AG08470 (cell line): ENCODE measurements around a stretch of chr10.

GRCh38 chr10:7412253-7412891, 1.5 kb upstream of the SFMBT2 start:
- RRBS = 5% methylated on average over 16 of the region's 49 CpGs

DNA sequence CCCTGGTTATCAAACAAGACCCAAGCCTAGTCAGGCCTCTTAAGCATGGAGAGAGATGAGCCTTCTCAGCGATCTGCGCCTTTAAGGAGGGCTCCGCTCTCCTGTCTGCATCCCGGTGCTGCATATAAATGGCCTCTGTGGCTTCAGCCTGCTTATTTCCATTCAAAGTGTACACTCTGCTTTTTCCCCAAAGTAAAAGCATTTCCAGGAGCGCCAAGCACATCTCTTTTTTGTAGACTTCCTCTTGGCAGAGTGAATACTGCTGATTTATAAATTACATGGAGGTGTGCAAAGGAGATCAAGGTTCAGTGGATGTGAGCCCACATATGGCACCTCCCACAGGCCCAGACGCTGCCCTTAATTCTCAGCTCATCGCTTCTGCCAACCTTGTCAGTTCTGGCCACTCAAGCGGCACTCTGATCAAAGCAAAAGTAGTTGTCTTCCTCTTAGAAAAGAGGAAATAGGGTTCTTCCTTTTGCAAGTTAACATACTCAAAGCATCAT, 70.0 kb upstream of the SFMBT2 start:
- RRBS = no CpG with 5 or more reads among the region's 8 CpGs

DNA sequence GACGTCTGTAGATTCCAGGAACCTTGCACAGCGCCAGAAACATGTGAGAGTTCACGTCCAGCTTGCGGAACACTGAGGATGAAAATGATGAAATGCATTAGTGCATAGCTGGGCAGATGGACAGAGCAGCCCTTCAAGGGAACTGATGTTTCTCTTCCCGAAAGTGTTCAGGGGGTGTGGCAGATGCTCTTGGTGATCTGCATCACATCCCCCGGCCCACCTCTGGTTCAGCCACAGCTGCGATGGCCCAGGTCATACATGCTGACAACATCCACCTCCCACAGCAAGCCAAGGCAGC, 40.9 kb downstream of the ITIH5 start:
- RRBS = no CpG with 5 or more reads among the region's 7 CpGs

GRCh38 chr10:8160160-8160501, 105.6 kb downstream of the GATA3 start:
- RRBS = no CpG with 5 or more reads among the region's 5 CpGs

DNA sequence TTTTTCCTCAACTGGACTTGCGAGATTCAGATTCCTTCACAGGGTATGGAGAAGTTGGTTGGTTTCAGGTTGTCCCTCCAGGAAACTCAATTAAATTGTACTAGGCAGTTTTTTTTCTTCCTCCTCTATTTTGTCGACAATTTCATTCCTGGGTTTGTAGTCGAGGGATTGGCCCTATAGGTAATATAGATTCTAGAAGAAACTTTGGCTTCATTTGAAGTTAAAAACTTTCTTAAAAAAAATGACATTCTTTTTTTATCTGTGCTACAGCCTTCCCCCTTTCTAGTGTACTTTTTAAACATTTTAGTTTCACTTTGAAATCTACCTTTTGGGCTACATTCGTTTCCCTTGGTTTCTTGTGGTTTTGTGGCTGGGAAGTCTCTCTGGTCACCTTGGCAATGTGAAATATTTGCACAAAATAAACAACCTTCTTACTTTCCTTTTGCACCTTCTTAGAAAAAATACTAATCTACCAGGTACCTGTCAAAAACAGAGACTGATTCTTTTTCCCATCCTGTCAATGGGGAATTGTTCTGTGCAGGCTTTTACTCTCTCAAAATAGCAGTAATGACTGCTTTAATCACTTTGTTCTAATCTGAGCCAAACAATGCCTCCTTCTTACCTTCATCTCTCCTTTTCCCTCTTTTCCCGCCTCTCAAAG, 350.2 kb downstream of the GATA3 start:
- RRBS = no CpG with 5 or more reads among the region's 5 CpGs

GRCh38 chr10:8407162-8407619, 352.7 kb downstream of the GATA3 start:
- RRBS = no CpG with 5 or more reads among the region's 2 CpGs

DNA sequence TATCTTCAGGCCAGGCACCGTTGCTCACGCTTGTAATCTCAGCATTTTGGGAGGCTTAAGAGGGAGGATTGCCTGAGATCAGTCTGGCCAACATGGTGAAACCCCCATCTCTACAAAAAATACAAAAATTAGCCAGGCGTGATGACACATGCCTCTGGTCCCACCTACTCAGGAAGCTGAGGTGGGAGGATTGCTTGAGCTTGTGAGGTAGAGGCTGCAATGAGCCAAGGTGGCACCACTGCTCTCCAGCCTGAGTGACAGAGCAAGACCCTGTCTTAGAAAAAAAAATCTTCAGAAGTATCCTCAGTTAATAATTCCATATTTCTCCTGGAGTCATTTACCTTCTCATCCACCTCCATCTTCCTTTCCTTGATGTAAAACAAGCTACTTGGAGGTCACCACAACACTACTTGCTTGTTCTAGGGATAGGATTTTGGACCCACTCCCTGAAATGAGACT, 362.4 kb downstream of the GATA3 start:
- RRBS = no CpG with 5 or more reads among the region's 3 CpGs

DNA sequence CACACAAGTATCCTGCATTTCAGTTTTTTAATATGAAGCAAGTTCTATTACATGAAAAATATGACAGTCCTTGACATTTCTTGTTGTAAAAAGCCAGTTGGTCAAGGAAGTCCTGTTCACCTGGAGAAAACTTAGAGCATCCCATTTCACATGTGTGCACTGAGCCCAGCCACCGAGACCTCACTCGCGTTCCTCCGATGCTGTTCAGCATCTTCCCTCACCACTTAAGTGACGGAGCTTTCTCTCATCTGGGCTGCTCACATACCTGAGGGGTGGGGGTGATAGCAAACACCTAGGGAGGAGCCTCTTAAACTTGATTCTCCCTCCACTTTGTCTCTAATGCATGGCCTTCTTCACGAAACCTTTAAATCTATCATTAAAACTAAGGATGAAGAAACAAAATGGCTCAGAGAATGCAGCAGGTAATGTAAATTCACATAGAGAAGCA, 950.2 kb downstream of the GATA3 start:
- RRBS = no CpG with 5 or more reads among the region's 6 CpGs

DNA sequence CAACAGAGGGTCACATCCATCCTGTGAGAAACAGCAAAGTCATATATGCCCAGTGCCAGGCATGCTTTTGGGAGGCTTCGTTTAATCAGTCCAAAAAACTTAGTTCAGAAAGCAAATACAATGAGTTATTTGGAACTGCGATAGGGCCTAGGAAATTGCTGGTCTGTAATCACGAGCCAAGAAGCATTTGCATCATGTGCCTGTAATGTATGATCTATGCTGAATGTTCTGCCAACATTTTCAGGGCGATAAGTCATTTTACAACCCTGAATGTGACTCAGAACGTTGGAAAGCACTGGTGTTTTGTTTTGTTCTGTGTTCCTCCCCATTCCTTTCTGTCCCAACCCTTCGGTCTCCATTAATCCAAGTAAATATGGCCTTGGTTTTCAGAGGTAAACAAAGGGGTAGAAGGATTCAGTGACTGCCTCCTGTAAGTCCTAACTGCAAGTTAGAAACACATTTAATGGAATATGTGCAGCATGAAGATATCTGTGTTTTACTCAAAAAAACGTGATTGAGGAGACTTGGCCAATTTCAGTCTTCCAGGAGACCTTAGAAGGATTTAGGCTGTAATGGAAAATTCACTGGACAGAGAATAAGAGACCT, 411.8 kb upstream of the CELF2 start:
- RRBS = no CpG with 5 or more reads among the region's 7 CpGs

- RRBS = no CpG with 5 or more reads among the region's 12 CpGs
Measured at GRCh38 chr10:11014558-11015241, 3.0 kb upstream of the CELF2 start.

DNA sequence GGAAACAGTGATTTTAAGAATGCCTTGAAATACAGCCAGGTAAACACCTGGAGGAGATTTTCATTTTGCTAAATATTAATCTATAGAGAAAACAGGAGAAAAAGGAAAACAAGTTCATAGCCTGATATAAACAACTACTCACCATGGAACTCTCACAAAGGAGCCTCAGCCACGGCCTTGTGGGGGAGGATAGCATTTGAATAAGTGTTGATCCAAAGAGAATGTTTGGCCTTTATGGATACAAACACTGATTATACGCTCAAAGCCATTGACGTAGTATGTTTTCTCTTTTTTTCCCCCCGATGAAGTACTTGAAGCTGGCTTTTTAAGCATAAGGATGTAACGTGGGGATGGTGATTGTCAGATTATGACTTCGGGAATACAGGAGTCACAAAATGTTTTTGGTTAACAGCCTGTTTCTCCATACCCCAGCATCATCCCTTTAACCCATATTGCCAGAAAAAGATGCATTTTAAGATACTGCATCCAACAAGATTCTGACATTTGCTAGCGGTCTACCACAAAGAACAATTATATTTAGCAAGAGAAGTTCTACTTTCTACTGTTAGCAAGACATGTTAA, 39.8 kb downstream of the CELF2 start:
- RRBS = no CpG with 5 or more reads among the region's 7 CpGs

GRCh38 chr10:11165600-11166600, 148.2 kb downstream of the CELF2 start:
- RRBS = 7% methylated on average over 20 of the region's 44 CpGs

- RRBS = no CpG with 5 or more reads among the region's 8 CpGs
Measured at GRCh38 chr10:11174746-11175456, 157.2 kb downstream of the CELF2 start.

DNA sequence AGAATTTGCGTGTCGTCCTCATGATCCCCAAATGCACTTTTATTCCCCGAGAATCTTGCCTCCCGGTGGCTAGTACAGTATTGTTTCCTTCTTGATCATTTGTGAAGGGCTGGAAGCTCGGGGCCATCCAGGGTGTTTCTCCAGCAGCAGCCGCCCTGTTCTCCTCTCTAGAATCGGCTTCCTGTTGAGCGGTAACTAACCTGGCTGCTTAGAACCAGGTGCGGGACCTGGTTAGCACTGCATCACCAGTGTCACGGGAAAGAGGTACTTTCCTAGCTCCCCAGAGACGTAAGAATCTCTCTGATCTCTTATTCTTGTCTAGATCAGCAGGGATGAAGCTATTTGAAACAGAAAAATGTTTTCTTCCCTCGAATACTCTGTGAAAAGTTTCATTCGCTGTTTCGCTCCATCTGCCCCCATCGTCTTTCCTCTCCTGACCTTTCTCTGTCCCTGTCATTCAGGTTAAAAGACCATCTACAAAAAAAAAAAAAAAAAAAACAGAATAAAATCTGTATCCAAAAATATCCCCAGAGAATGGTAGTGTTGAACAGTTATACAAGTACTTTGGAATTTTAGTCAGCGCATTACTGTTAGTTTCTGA, 239.3 kb downstream of the CELF2 start:
- RRBS = 96% methylated on average over 2 of the region's 16 CpGs

GRCh38 chr10:11297689-11298436, 280.2 kb downstream of the CELF2 start:
- RRBS = no CpG with 5 or more reads among the region's 8 CpGs

DNA sequence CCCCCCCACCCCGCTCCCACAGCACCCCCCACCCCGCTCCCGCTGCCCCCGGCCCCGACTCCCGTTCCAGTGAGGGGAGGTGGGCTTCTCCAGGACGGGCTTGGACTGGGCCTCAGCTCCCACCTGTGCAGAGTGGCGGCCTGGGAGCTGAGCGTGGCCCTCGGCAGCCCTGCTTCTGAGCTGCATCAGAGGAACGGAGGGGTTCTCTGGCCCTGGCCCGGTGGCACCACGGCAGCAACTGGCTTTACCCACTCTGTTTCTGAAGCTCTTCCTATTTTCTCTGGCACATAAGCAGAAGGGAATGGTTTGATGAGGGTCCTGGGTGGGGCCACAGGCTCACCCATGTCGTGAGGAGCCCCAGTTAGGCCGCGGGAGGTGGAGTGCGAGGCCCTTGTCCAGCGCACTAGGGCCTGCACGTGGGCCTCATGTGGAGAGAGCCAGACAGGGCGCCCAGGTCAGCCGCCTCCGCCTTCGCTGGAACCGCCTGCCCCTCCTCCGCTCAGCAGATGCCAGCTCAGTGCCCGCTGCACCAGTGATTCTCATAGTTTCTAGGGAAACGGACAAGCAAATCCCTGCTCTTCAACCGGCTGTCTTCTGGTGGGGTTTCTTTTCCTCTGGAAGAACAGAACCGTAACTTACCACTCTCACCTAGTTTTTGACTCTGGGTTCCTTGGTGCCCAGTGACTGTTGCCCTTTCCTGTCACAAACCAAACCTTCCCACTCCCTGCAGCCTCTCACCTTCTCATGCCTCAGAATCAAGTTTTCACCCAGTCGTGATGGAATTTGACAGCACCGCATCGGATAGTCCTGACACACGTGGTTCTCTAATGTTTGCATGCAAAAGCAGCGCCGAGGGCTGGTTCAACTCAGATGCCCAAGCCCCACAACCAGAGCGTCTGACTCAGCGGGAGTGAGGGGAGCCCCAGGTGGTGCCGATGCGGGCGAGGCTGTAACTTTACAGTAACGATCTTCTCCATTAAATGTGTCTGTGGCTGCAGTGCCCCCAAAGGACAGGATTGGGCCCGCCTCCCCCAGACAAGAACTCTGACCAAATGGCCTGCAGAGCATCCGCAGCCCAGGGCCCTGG, 284.2 kb downstream of the CELF2 start:
- RRBS = no CpG with 5 or more reads among the region's 43 CpGs

DNA sequence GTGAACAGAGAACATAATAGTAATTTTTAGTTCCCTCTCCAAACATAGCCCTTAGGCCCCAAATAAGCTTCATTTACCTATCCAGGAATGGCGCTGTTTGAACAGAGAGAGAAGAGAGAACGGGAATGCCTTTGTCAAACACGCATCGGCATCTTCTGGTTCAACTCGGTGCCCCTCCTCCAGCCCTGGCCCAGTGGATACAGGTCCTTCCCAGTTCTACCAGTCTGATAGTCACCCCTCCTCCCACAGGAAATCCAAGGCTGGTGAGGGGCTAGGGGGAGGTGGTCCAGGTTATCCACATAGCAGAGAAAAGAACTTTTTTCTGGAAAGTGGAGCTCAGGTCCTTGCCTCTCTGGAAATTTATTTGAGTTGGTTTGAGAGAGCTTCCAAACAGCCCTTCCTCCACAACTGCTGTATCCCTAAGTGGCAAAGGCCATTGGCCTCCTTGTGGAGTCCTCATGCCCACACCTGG, 287.3 kb downstream of the CELF2 start:
- RRBS = no CpG with 5 or more reads among the region's 5 CpGs

- RRBS = 97% methylated on average over 6 of the region's 49 CpGs
Measured at GRCh38 chr10:11463076-11464065, 148.1 kb downstream of the USP6NL start.

DNA sequence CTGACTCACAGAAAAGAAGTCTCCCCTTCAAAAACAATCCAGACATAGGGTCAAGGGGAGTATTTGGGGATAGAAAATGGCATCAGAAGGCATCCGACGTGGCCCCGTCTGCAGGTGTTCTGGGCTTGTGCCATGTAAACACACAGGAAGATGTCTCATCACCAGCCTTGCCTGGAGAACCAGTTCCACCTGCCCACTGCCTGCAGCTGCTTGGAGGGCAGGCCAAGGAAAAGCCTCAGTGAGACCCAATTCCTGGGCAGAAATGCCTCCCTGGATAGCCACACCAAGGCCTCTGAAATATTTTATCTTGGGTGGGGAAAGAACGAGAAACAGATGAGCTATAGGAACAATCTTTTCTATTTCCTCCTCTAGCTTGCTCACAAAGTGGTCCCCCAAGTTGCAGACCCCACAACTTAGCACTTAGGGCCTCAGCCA, 54.4 kb upstream of the ECHDC3 start:
- RRBS = no CpG with 5 or more reads among the region's 4 CpGs

- RRBS = no CpG with 5 or more reads among the region's 26 CpGs
Measured at GRCh38 chr10:11824217-11825464, 1.5 kb downstream of the PROSER2 start.